Measurements from ENCODE around the genes C1QTNF3 and UGT3A1.

- PRO-cap, result no peak
Observed at GRCh38 chr5:33480406-33480953, 39.7 kb downstream of the TARS1 start.

- PRO-cap, result no peak
Observed at GRCh38 chr5:33642167-33642552, 201.4 kb downstream of the TARS1 start.

GRCh38 chr5:33806870-33807471, 84.8 kb downstream of the ADAMTS12 start:
- PRO-cap, result no peak

DNA sequence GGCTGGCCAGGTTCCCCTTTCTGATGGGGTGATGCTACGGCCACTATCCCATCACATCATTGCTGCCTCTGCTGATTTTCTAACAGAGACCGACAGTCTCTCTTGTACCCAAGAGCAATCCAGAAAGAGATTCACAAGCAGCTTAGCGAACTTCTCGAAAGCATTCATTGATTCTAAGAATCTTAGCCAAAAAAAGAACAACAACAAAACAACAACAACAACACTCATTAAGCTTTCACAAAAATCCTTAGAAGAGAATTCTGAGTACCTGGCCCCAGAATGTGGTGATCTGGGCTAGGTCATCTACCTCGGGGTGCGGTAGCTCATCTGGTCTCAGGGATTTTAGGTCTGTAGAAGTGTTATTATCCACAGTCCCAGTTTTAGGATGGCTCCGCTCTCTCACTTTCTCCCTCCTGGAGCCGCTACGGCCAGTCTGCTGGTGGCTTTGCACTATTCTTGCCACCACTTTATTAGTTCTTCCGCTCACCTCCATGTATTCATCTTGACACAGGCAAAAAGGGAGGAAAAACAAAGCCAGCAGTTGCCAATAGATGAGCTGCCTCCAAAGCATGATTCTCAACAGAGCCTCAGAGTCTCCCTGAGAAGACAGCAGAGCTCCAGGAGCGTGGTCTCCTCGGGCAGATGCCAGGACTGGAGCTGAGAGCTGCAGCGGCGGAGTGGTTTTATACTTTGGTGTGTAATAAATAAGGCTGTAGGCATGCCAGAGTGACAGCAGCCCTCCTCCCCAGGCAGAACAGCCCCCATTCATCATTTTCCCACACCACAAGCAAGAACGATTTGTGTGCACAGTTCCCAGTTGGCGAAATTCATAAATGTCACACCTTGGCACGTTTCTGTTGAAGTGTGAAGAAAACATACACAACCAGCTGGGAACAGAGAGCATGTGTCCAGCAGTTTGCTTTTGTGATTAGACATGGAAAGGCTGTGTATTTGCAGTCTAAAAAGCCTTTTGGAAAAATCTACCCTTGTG, at the start of gene C1QTNF3:
Gene C1QTNF3 (minus strand): TSS at position 659 of the 991 bp plus-strand sequence.
- PRO-cap, result no peak

DNA sequence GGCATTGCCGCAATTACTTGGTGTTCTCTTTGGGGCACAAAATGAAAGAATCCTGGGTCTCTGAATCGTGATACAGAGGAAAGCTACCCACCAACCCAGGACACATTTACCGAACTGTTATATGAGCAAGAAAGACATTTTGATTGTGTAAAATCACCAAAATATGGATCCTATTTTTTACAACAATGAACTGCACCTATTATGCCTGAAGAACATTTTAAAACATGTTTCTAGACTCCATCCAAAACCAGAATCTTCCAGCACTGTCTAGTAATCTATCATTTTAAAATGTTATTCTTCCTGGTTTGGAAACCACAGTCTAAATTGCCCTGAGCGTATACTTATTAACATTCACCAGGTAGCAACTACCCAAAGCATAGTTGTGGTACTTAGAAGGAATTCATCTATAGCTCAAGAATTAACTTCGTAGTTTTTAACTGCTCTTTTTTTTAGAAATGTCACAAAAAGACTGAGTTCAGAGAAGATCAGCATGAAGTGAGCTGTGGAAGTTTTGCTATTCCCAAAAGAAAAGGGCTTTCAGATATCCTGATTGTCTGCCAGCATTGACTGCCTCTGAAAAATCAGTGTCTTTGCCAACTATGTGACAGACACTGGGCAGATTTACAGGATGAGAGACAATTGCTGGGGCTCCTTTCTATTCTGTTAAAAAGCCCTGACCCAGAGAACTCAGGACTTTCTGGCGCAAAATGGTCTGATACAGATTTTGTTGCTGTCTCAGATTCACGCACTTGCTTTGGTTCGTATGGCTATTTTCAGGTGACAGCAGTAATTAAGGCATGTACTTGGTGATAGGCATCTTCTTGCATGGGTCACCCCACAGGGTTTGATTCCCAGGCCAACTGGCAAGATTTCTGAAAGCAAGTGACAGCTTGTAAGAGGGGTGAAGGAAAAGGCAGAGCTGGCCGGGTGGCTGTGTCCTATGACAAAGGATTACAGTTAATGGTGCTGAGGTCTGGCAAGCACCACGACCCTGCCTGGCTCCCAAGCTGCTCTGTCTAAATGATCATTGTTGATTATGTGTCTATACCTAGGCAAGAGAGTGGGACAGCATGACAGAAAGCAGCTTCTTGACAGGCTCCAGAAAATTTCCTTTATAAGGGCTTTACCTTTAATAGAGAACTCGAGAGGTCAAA, 152.5 kb upstream of the RAI14 start:
- PRO-cap, result no peak

GRCh38 chr5:34511028-34511535, 145.0 kb upstream of the RAI14 start:
- PRO-cap, result no peak

DNA sequence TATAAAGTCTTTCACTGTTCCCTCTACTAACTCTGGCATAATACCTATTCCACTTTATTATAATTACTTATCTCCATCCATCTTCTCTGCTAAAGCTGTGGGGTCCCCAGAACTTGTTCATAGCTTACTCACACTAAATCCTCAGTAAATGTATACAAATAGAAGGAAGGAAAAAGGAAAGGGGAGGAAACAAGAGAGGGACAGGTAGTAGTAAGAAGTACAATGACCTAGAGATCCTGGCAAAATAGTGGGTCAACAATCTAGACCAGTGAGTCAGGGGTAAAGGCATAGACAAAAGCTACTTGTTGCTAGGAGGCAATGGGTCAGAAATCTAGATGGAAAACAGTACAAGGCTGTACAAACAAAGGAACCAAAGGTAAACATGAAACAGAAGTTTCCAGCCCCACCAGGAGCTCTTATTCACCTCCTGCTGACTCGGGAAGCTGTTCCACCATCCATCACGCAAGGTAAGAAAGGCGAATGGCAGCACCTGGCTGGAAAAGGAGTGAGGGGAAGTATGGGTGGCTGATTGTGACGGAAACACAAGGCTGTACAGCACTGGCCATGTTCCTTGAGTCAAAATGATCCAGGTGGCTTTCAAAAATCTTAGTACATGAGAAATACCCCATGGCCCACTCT, 70.6 kb upstream of the RAI14 start:
- PRO-cap, result no peak

- PRO-cap, result no peak
Observed at GRCh38 chr5:34936041-34936315, 6.6 kb downstream of the DNAJC21 start.

GRCh38 chr5:35135273-35135704, 87.5 kb upstream of the AGXT2 start:
- PRO-cap, result no peak

DNA sequence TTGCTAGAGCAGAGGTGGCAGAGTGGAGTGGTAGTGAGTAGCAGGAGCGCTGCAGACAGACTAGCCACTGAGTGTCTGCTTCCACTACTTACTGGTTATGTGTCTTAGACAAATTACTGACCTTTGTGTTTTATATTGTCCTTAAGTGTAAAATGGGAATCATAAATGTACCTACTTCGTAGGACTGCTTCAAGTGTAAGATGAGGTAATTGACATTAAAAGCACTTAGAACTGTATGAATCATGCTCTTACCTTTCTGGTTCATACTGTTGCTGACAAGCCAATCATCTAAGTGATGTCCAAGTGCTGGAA, 12.5 kb upstream of the PRLR start:
- PRO-cap, result no peak

- PRO-cap, result no peak
Observed at GRCh38 chr5:35247252-35248128, 17.2 kb upstream of the PRLR start.

GRCh38 chr5:35826191-35826390, 30.6 kb upstream of the IL7R start:
- PRO-cap, result no peak

DNA sequence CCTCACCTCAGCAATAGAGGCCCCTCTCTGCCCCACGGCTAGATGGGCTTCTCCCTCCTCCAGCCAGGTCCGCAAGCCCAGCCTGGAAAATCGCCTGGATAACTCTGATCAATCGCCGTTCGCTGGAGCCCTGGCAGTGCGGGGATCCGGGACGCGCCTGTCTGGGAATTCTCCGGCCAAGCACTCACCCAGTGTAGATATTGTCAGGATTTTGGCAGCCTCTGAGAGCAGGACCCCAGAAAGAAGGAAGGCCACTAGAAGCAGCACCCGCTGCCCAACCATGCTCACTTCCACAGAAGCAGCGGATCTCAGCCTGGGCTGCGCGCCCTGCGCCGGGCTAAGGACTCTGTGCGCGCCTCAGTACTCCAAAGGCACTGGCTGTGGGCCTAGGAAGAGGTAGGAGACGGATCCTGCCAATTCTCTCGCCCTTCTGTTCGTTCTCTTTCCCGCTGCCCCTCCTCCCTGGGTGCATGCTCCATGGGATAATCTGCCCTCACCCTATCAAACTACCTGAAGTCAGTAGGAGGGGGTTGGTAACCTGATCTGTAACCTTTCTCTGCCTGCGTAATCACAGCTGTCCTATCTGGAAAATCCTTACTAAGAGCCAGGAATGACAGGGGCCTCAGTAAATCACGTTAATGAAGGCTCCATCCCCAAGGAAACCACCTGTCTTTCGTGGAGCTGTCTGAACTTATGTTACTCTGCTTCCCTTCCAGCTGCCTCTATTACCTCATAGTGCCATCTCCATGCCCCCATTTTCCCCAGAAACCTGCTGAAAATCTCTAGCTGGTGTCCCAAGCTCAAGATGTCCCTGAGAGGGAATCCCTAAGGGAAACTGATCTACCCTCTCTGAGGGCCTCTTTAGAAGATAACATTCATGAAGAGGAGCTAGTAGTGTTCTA, at the start of gene UGT3A1:
Gene UGT3A1 (minus strand): TSS at position 432 of the 902 bp plus-strand sequence.
- PRO-cap, result no peak

DNA sequence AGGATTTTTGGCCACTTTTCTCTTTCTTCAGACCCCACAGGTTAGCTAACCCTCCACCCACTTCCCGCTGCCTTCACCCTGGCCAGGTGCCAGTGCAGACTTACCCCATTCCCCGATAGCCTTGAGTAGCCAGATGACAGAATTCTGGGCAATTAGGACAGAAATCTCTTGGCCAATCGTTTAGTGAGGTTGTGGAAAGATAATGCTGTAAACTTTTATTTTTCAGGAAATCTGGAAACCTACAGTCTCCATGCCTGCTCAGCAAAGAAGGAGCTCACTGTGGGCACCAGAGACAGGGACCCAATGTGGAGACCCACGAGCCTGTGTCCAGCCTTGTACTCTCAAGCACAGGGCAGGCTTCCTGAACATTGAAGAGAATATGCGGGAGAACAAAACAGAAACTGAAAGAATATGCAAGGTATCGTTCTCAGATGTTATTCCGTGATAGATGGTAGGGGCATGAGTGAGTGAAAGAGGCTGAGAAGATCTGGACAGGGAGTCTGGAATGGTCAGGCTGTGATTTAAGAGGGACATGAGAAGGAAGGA, 4.4 kb upstream of the UGT3A2 start:
- PRO-cap, result no peak

DNA sequence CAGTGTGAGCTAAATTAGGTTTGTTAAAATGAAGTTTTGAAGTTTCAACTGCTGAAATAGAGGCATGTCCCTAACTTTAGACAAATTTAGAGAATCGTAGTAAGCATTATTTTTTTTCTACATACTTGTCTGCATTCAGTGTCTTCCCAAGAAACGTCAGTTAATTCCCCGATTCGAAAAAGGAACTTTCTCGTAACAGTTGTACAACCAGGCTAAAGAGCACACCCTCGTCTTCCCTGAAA, 468 bp upstream of the SLC1A3 start:
- PRO-cap, result no peak

DNA sequence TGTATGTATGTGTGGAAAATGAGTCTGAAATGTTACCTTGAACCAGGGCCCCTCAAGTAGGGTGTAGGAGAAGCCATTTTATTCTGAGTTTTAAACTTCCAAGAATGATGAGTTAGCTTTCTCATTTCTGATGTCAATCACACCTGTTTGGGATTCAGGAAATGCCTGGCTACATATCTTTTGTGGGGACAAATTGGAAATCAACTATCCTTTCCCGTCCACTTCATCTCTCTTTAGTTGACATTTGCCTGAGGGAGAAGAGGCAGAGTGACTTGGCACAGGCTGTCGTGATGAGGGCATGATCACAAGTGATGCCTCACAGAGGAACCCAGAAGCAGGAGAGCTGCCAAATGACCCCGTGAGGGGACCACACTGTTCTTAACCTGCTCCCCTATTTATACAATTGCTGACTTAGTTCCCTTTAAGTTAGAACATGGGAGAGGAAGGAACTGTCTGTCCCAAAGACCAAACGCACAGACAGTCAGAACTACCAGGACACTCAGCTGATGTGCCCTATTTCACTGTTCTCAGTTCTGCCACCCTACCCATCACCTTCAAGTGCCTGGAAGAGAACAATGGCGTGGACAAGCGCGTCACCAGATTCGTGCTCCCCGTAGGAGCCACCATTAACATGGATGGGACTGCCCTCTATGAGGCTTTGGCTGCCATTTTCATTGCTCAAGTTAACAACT, 73.6 kb downstream of the SLC1A3 start:
- PRO-cap, result bidirectional peak, plus-strand start at position 484 of the sequence, minus-strand start at position 310 of the sequence

DNA sequence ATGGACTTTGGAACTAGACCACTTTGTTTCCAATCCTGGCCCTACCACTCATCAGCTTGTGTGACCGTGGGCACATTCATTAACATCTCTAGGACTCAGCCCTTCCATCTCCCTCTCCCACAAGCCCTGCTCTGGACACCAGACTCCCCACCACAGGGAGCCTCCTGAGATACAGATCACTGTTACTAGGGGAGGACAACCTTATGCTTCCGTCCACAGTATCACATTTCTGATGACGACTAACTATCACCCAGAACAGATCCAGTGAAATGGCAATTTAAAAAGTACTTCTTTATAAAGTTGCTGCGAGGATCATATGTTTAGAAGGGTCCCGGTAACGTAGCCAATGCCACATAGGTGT, 132.5 kb upstream of the NIPBL start:
- PRO-cap, result no peak

- PRO-cap, result unidirectional peak, minus-strand start at chr5:36878241
Observed at GRCh38 chr5:36877911-36878694, 1.5 kb downstream of the NIPBL start.

GRCh38 chr5:37064616-37064914, 184.6 kb downstream of the CPLANE1 start:
- PRO-cap, result no peak

GRCh38 chr5:37553126-37553511, 174.0 kb downstream of the WDR70 start:
- PRO-cap, result no peak

All from sciatic nerve (tissue), 1 donor.